Karpas-422 (cell line): Measurements from ENCODE around the gene MEMO1.

DNA sequence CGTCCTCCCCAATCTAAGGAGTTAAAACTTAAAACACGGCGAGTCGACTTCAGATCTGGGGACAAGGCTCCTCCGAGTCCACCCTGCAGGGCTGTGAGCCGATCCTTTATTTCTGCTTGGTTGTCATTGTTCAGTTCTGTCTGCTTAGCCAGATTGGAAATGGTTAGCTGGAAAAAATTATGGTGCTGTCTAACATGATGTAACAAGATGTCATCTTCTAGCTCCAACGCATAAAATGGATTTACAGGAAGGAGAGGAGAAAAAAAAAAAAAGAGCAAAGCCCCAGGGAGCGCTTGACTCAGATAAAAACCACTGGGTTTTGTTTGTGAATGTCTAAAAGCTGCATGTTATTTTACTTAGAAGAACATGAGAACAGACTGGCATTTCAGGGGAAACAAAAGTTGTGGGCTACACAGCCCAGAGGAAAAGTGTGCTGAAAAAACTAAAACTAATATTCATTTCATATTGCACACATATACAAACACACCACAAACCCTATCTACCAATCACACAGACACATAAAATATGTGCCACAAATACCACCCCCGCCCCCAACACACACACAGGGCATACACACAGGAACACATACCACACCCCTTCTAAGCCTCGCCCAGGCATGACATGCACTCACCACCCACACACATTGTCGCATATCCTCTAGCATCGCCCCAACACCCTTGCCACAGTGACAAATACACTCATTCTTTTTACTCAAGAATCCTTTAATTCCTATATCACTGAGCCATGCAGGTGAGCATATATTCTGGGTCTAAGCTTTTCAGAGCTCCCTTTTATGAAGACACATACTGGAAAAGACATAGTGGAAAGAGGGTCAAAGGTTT, 24.8 kb upstream of the LCLAT1 start:
- PRO-cap, result no peak
- RAMPAGE, long total RNA, result no peak

- PRO-cap, result no peak
- RAMPAGE, long total RNA, result no peak
Measured at GRCh38 chr2:30436947-30437364, 10.1 kb upstream of the LCLAT1 start.

DNA sequence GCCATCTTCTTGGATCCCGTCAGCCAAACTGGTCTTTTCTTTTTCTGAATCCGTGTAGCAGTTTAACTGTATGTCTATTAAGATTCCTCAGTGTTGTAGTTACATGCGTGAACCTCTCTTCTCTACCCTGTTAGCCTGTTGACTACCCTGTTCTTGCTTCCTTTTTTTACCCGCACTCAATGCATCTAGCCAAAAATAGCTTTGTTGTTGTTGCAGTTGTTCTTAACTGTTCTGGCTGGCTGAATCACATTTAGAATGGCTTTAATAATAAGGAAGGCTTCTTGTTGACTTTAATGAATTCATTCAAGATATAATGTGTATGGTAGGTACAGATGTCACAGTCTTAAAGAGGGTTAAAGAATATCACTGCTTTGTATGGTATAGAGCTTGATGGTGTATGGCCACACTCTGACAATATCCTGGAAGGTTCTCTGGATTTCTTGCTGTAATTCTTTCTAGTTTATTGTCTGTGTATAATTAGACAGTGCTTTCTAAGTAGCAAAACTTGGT, 137.2 kb downstream of the LCLAT1 start:
- PRO-cap, result no peak
- RAMPAGE, long total RNA, result no peak

GRCh38 chr2:30808793-30809454, 1.7 kb upstream of the CAPN13 start:
- PRO-cap, result no peak
- RAMPAGE, long total RNA, result no peak

GRCh38 chr2:30823244-30824008, 16.2 kb upstream of the CAPN13 start:
- PRO-cap, result no peak
- RAMPAGE, long total RNA, result no peak

DNA sequence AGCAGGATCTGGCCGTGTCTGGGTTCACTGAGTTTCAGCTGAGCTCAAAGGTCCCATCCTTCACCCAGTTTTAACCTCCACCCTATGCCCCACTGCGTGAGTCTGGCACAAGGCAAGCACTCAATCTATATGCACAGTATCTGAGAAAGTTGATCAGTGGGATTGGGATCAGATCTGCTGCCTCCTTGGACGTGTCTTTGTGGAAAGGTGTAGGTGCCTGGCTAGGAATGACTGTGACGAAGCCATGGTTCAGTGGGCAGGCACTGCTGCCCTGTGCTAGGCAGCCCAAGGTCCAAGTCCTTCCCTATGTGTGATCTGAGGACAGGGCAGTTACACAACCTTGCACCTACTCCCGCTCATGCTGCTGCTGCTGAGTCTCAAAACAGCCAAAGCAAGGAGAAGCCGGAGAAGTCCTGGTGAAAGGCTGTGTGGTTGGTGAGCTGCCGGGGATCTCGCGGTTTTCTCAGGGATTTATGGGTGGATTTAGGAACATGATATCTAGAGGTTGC, 54.7 kb downstream of the GALNT14 start:
- PRO-cap, result no peak
- RAMPAGE, long total RNA, result no peak

GRCh38 chr2:31578154-31578924, 2.4 kb downstream of the SRD5A2 start:
- PRO-cap, result no peak
- RAMPAGE, long total RNA, result no peak

- PRO-cap, result no peak
- RAMPAGE, long total RNA, result no peak
Measured at GRCh38 chr2:31704441-31704939, 123.8 kb upstream of the SRD5A2 start.

DNA sequence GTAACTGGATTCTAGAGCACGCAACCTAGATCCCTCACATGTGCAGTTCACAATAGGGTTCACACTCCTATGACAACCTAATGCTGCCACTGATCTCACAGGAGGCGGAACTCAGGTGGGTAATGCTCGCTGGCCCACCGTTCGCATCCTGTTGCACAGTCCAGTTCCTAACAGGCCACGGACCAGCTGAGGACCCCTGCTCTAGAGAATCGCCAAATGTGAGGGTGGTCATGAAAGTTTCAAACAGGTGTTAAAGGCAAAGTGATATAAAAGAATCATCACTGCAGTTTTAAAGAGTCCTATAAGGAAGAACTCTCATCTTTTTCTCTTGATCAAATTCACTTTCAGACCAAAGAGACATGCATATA, 106.3 kb downstream of the MEMO1 start:
- PRO-cap, result no peak
- RAMPAGE, long total RNA, result no peak

DNA sequence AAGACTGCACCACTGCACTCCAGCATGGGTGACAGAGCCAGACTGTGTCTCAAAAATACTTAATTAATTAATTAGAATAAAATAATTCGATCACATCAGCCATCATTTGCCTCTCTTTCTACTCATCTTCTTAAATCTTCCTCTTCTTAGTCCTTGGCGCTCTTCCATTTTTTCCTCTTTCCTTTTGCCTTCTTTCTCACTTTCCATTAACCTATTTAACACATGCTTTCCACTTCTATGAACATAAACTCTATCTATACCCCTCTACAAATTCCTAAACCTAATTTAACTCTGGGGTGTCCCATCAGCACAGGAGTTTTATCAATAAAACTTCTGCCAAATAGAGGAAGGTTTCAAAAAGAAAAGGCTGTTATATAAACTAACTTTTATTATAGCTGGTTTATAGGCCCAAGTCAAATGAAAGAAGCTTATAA, 80.6 kb downstream of the MEMO1 start:
- PRO-cap, result no peak
- RAMPAGE, long total RNA, result no peak

DNA sequence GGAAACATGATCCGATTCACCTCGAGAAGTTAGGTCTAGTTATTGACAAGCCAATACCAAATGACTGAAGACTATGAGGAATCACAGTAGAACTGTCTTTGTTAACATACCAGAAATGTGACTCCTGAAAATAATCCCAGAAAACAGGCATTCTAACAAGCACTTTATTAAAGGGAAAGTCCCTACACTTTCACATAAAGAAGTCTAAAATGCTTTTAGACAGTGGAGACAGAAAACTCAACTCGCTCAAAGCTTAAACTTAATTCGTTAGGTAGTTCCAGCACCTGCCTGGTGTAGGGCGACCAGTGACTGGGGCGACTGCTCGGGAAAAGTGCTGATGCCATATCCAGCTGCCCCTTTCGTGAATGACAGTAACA, 1.9 kb downstream of the MEMO1 start:
- PRO-cap, result no peak
- RAMPAGE, long total RNA, result no peak

DNA sequence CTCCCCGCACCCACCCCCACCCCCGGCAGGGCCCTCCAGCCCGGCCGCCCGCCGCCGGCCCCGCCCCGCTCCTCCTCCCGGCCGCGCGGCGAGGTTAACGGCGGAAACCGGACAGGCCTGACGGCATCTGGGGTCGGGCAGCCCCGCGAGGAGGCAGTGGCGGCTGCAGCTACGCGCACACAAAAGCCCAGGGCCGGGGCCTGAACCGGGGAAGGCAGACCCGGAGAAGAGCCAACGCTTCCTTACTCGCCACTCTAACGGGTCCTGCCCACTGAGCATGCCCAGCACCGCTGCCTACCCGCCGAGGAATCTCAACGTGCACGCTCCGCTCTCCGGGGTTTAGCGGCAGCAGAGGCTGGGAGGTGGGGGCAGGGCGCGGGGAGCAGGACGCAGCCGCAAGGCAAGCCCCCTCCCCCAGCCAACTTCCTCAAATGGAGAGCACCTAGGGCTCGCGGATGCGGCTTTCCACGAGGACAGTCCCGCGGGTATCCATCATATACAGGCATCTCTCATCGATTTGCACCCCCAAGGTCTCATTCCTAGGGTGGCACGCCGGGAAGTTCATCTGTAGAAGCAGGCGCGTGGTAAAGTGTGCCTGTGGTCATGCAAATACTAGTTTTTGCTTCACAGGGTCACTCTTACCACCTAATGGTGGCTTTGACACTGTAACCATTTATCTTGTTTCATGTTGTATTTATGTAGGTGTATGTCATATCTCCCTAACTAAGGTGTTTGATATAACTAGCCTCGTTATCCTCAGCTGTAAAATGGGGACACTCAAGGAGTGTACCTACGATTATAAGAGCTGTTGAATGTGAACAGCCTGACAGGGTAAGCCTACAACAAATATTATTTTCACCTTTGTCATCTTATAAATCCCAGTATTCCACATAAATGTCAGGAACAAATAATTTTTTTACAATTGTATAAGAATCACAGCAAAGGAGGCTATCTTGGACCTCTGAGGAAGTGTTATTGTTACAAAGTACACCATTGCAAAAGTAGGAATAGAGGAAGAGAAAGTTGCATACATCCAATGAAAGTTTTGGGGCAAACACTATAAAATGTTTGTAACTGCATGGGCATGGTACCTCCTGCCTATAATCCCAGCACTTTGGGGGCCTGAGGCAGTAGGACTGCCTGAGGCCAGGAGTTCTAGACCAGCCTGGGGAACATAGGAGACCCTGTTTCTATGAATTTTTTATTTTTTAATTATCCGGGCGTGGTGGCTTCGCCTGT, at the start of gene MEMO1:
MEMO1 (minus strand) TSS at position 313 of the 1,239 bp plus-strand sequence.
- PRO-cap, result bidirectional peak, plus-strand start at position 126 of the sequence, minus-strand start at position 129 of the sequence; bidirectional peak, plus-strand start at position 463 of the sequence, minus-strand start at position 313 of the sequence
- RAMPAGE, long total RNA, result no peak

- PRO-cap, result no peak
- RAMPAGE, long total RNA, result no peak
Measured at GRCh38 chr2:32062401-32062978, 866 bp upstream of the SPAST start.

- PRO-cap, result no peak
- RAMPAGE, long total RNA, result no peak
Measured at GRCh38 chr2:32499702-32500036, 128.2 kb upstream of the TTC27 start.

DNA sequence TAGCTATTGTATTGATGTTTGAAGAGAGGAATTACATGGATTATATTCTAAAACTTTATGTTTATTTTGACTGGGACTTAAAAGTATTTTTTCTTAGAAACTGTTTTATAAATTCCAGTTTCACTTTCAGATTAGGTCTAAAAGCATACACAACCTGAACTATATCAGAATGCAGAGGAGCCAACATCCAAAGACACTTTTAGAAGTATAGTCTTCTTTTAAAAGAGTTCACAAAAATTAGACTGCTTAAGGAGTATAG, 128.5 kb downstream of the TTC27 start:
- PRO-cap, result no peak
- RAMPAGE, long total RNA, result no peak

GRCh38 chr2:33121481-33121697, 174.6 kb downstream of the LTBP1 start:
- PRO-cap, result no peak
- RAMPAGE, long total RNA, result no peak

DNA sequence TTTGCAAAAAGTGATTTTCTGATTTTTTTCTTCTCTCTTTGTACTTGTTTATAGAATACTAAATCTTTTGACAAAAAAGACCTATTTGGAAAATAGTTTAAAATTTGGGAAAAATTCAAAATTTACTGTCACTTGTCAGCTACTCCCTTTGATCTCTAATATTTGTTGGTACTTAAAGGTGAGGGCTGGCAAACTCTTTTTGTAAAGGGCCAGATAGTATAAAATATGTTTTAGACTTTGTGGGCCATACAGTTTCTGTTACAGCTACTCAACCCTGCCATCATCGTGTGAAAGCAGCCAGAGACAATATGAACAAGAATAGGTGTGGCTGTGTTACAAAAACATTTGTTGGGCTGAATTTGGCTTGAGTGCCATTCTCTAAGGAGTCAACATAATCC, 190.5 kb downstream of the LTBP1 start:
- PRO-cap, result no peak
- RAMPAGE, long total RNA, result no peak

- PRO-cap, result no peak
- RAMPAGE, long total RNA, result no peak
Measured at GRCh38 chr2:33314835-33315611, 161.4 kb upstream of the RASGRP3 start.

- PRO-cap, result unidirectional peak, minus-strand start at chr2:33478359
- RAMPAGE, long total RNA, result no peak
Measured at GRCh38 chr2:33478142-33478606, 1.7 kb downstream of the RASGRP3 start.

DNA sequence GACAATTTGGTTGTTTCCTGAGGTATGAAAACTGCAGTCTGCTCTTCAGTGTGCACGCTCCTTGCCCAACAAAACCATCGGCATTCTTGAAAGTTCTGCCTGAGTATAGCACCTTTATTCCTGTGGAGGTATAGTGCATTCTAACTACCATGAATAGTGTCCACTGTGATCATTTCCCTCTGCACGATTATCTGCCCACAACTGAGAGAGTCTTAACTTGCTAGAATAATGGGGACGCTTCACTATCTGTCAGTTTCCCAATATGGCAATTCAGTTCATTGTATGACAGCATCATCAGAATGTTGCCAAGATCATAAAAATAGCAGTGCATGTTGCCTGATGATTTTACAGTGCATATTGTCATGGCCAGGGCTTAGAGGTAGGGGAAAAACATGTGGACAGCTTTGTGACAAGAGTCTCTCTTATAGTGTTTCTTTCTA, 6.0 kb downstream of the RASGRP3 start:
- PRO-cap, result no peak
- RAMPAGE, long total RNA, result no peak